ENCODE data around the genes TRIM21, OR52M1, OR52R1, OR52N1, SMPD1 and TRIM3.

DNA sequence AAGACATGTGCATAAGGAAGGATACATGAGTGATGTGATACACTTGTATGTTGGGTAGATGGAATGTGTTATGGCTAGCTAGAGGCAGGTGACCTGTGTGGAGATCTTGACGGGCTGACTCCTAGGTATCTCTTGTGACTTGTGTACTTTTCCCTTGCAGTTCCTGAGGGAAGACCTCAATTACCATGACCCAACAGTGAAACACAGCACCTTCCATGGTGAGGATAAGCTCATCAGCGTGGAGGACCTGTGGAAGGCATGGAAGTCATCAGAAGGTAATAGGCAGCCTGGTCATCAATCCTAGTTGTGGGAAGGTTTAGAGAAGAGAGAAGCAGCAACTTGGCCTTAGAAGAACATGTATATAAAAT lies 70.9 kb upstream of the RRM1 start:
- RRBS: no CpG with 5 or more reads among the region's 2 CpGs

GRCh38 chr11:4058089-4058494 lies 36.5 kb upstream of the RRM1 start:
- RRBS: no CpG with 5 or more reads among the region's 3 CpGs

GRCh38 chr11:4069802-4070309 lies 24.7 kb upstream of the RRM1 start:
- RRBS: no CpG with 5 or more reads among the region's 5 CpGs

DNA sequence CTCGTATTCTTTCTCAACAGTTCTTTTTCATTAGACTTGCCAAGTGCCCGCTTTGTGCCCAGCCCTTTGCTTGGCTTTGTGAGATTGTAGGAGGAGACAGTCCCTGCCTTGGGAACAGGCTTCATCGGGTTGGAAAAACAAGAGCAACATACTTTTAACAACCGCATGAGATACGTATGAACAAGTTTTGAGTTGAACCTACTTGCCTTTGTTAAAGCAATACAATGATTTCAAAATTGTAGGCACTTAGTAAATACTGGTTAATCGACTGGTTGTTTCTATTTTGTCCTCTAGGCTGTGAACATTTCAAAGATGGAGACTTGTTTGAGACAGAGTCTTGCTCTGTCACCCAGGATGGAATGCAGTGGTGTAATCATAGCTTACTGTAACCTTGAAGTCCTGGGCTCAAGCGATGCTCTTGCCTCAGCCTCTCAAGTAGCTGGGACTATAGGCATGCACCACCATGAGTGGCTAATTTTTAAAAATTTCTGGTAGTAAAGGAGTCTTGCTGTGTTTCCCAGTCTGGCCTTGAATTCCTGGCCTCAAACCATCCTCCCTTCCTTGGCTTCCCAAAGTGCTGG lies 1.2 kb downstream of the RRM1 start:
- RRBS: no CpG with 5 or more reads among the region's 7 CpGs

- RRBS: 2% methylated on average over 7 of the region's 19 CpGs
Measured at GRCh38 chr11:4393171-4394037, at the start of gene TRIM21. TSS of gene TRIM21 (minus strand) at chr11:4393702.

GRCh38 chr11:4544826-4545452 lies at the start of gene OR52M1:
TSS of gene OR52M1 (plus strand) at chr11:4545191.
- RRBS: no CpG with 5 or more reads among the region's 6 CpGs

DNA sequence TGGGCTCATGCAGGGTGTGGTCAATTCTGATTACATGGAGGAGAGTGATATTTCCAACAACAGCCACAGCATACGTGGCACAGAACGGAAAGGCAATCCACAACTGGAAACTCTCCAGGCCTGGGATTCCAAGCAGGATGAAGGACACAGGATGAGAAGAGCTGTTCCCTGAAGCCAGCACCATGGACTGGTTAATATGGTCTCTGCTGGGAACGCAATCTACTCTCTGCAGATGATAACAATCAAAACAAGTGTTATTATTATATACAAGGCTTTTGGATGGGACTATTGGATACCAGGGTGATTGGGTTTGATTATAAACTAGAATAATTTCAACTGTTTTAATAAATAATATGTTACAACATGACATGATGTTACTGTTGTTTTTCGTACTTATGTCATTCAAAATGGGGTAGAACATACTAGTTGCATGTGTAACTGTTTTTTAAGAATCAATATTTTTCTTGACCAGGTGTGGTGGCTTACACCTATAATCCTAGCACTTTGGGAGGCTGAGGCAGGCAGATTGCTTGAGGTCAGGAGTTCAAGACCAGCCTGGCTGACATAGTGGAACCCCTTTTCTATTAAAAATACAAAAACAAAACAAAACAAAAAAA lies at the start of gene OR52R1:
OR52R1 (minus strand) TSS at position 184 of the 617 bp plus-strand sequence.
- RRBS: no CpG with 5 or more reads among the region's 4 CpGs

GRCh38 chr11:5131679-5132490 lies 6.3 kb downstream of the OR52A5 start:
- RRBS: no CpG with 5 or more reads among the region's 8 CpGs

GRCh38 chr11:5288006-5288638 lies 13.6 kb downstream of the OR51B4 start:
- RRBS: no CpG with 5 or more reads among the region's 6 CpGs

DNA sequence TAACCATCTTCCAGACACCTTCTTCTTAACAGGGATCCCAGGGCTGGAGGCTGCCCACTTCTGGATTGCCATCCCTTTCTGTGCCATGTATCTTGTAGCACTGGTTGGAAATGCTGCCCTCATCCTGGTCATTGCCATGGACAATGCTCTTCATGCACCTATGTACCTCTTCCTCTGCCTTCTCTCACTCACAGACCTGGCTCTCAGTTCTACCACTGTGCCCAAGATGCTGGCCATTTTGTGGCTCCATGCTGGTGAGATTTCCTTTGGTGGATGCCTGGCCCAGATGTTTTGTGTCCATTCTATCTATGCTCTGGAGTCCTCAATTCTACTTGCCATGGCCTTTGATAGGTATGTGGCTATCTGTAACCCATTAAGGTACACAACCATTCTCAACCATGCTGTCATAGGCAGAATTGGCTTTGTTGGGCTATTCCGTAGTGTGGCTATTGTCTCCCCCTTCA lies 277 bp downstream of the OR52D1 start:
- RRBS: no CpG with 5 or more reads among the region's 1 CpG

DNA sequence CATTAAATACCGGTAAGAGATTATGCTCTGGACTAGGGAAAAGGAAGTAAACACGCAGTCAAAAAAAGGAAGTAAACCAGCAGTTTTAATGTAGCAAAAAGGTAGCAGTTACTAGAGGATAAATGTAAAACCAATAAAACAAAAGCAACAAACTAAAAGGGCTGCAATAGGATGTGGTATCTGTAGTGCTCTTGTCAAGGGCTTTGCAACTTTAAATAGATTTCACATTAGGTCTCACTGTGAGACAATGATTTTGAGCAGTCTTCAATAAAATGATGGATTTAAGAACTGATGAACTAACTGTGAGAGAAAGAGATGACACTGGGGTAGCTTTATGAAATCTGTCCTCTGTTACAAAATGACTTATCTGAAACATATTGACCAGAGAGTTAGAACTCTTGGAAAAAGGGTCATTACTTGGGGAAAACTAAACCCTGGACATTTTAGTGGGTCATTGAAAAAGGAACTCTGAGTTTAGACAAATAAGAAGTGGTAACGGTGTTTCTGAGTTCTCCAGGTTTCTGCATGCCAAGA lies 2.5 kb downstream of the TRIM22 start:
- RRBS: no CpG with 5 or more reads among the region's 3 CpGs

- RRBS: no CpG with 5 or more reads among the region's 2 CpGs
Measured at GRCh38 chr11:5791184-5791502, at the start of gene OR52N1. TSS of gene OR52N1 (minus strand) at chr11:5791265.

DNA sequence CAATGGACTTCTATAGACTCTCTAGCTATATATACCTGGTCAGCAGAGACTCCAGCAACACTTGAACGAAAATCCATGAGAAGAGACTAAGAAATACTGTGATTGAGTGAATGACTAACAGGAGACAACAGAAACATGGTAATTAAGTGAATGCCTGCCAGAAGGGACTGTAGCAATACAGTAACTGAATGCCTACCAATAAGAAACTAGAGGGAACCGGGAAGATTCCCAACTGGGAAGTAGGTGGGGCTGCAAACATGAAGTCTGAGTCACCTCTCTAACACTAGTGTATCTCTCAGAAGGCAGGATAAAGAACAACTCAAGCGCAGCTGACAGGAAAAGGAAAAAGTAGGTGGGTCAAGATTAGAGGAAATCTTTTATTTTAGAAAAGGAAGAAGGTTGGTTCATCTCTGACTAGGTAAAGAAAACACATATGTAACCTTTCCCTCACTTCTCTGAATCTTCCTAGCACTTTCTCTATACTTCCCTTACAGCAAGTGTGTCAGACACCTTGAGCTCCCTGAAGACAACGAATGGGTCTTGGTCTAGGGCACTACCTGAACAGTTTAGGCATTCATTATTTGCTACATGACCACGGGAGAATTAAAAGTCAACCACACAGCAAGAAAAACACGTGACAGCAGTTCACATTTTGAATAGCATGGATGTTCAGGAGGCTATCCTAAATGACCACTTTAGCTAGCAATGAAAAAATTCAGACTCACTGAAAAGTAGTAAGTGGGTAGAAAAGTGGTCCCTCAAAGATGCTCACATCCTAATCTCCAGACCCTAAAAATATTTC lies 14.1 kb downstream of the C11orf42 start:
- RRBS: no CpG with 5 or more reads among the region's 6 CpGs

DNA sequence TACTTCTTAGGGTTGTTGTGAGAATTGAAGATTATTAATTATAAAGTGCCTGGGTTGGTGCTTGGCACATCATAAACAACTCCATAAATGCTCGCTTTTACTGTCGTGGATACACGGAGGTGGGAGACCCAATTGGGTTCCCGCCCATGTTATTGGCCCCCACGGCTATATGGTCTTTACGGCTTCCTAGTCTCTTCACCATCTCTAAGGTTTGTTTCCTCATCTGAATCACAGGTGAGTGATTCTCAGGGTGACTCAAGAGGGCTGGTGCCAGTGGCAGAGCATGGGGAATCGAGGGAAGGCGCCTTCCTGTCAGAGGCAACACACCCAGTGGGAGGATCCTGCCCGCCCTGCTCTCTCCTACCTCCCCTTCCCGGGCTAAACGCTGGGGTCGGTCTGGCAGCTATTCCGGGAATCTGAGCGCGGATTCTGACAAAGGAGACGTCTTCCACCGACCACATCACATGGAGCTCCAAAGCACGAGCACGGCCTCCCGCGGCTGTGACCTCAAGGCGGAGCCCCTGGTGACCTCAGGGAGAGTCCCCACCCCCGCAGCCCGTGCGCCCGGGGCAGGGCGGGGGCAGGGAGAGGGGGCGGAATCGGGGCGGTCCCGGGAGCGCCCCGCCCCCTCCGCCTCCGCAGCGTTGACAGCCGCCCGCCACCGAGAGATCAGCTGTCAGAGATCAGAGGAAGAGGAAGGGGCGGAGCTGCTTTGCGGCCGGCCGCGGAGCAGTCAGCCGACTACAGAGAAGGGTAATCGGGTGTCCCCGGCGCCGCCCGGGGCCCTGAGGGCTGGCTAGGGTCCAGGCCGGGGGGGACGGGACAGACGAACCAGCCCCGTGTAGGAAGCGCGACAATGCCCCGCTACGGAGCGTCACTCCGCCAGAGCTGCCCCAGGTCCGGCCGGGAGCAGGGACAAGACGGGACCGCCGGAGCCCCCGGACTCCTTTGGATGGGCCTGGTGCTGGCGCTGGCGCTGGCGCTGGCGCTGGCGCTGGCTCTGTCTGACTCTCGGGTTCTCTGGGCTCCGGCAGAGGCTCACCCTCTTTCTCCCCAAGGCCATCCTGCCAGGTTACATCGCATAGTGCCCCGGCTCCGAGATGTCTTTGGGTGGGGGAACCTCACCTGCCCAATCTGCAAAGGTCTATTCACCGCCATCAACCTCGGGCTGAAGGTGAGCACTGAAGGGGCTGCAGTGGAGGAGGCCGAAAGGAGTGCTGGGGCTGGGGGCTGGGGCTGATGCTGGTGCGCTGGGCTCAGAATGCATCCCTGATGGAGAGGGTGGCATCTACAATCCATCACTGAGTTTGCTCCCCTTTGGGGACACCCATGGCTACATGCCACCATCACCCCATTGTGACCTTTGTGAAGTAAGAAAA lies at the start of gene SMPD1:
SMPD1 (plus strand) TSS at position 732 of the 1,379 bp plus-strand sequence.
- RRBS: 2% methylated on average over 18 of the region's 80 CpGs

DNA sequence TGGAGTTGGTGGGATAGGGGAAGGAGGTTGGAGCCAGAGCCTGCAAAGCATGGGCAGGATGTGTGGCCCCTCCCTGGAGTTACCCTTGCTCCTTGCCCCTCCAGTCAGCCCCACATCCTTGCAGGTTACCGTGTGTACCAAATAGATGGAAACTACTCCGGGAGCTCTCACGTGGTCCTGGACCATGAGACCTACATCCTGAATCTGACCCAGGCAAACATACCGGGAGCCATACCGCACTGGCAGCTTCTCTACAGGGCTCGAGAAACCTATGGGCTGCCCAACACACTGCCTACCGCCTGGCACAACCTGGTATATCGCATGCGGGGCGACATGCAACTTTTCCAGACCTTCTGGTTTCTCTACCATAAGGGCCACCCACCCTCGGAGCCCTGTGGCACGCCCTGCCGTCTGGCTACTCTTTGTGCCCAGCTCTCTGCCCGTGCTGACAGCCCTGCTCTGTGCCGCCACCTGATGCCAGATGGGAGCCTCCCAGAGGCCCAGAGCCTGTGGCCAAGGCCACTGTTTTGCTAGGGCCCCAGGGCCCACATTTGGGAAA lies 3.9 kb downstream of the SMPD1 start:
- RRBS: 93% methylated on average over 3 of the region's 15 CpGs

DNA sequence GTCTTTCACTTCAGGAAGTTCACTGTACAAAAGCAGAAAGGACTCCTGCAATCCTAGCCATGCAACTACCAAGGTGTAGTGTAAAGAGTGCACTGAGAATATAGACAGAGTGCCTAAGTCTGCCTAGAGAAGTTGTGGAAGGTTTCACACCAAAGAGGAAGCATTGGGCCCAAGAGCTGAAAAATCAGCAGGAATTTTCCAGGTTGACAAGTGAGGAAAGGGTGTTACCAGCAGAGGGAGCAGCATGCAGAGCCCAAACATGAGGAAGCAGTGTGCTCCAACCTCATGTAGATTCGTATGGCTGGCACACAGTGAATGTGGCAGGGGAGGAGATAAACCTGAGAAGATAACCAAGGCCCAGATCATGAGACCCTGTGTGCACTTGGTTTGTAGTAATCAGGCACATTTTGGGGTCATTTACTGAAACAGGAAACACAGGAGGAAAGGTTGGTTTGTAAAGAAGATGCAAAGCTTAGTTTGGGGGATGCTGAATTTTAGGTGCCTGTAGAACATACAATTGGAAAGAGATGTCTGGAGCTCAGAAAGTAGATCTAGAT lies 1.8 kb downstream of the HPX start:
- RRBS: no CpG with 5 or more reads among the region's 1 CpG

DNA sequence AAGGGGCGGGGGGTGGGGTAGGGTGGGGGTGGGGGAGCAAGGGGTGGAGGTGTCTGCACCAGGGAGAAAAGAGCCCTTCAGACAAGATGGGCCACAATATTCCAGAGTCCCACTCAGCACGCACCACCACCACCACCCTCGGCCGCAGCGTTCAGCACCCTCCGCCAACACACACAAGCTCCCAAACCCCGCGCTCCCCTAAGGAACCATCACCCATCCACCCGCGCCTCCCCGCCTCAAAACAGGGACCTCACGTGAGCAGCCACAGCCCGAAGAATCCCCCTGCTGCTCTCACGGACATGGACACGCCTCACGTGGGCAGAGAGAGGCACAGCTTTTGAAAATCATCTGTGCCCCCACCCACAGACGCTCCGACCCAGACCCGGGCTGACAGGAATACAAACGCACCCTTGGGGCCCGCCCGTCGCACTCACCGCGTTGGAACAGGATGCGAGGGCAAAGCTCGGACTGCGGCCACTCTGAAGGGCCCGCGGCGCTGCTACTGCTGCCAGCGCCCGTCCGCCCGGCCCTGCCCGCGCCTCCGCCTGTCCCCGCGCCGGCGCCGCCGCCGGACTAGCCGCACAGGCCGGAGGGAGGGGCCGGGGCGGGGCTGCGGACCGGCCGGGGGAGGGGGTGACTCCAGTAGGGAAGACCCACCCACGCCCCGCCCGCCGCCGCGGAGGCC lies at the start of gene TRIM3:
TRIM3 (minus strand) TSS at position 585 of the 685 bp plus-strand sequence.
- RRBS: no CpG with 5 or more reads among the region's 58 CpGs

GRCh38 chr11:6500716-6501301 lies 3.7 kb downstream of the DNHD1 start:
- RRBS: no CpG with 5 or more reads among the region's 2 CpGs

GRCh38 chr11:6646123-6646565 lies 9.5 kb downstream of the DCHS1 start:
- RRBS: no CpG with 5 or more reads among the region's 12 CpGs

All from BE2C (cell line).